Hepatocyte (in vitro differentiated cells and primary cell): ENCODE results near the genes ADAM23 and CCNYL1.

DNA sequence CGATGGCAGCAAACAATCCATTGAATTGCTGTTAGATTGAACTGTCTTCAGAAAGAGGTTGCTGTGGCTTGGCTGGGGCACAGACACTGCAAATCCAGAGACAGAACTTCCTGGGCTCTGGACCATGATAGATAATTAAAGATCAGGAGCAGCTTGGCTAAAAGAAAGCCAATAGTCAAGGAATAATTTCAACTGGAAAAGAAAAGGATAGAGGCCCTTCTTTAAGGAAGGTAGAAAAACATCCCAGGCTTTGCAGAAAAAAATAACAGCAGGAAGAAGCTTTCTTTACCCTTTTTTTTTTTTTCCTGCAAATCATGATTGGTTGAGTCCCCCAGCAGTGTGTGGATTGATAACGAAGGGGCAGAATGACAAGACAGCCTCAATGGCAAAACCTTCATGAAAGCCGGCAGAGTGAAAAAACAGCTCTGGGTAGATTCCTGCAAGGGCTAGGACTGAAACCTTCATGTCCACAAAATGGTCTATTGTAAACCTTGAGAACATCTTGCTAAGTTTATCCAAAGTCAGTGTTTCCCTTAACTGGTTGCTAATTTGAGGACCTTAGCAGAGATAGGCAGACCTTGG, 75.4 kb downstream of the NRP2 start:
- RAMPAGE, long total RNA = no peak
- RRBS = no CpG with 5 or more reads among the region's 3 CpGs

DNA sequence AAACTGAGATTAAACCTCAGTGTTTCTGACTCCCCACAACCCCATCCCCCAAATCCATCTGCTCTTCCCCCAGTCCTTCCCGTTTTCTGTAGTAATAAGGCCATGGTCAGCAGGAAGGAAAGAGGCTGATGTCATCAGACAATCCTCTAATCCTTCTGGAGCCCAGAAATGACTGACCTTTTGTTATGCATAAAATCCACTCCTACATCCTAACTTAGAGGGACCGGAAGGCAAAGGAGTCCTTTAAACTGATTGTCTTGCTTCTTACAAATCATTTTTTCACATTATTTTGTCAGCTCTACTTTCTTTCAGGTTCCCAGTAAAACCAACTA, 155.7 kb downstream of the INO80D start:
- RAMPAGE, long total RNA = no peak
- RRBS = no CpG with 5 or more reads among the region's 2 CpGs

GRCh38 chr2:206292932-206293740, 18.7 kb downstream of the ZDBF2 start:
- RAMPAGE, long total RNA = no peak
- RRBS = no CpG with 5 or more reads among the region's 2 CpGs

DNA sequence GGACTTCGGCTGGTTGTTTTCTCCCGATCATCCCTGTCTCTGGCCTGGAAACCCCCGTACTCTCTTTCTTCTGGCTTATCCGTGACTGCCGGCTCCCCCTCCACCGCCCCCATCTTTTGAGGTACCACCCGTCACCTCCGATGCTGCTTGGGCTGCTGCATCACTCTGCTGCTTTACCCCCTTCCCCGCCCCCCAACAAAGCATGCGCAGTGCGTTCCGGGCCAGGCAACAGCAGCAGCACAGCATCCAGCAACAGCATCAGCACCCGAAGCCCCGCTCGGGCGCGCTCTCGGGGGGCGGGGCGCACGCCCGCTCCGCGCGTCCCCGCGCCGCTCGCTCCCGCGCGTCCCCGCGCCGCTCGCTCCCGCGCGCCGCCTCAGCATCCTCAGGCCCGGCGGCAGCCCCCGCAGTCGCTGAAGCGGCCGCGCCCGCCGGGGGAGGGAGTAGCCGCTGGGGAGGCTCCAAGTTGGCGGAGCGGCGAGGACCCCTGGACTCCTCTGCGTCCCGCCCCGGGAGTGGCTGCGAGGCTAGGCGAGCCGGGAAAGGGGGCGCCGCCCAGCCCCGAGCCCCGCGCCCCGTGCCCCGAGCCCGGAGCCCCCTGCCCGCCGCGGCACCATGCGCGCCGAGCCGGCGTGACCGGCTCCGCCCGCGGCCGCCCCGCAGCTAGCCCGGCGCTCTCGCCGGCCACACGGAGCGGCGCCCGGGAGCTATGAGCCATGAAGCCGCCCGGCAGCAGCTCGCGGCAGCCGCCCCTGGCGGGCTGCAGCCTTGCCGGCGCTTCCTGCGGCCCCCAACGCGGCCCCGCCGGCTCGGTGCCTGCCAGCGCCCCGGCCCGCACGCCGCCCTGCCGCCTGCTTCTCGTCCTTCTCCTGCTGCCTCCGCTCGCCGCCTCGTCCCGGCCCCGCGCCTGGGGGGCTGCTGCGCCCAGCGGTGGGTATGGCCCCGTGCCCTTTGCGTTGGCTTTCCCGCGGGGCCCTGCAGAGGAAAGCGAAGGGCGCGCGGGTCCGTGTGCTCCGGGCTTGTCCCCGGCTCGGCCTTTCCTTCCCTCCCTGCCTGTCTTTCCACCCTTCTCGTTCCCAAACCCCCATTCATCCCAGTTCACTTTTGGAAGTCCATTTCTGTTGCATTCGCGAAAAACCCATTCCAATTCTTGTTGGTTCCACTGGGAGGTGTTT, at the start of gene ADAM23:
Gene ADAM23 (plus strand): TSS at position 382 of the 1,175 bp plus-strand sequence.
- RAMPAGE, long total RNA = no peak
- RRBS = 3% methylated on average over 47 of the region's 134 CpGs

- RAMPAGE, long total RNA = no peak
- RRBS = no CpG with 5 or more reads among the region's 17 CpGs
Observed at GRCh38 chr2:206810011-206810734, 44.8 kb downstream of the FASTKD2 start.

DNA sequence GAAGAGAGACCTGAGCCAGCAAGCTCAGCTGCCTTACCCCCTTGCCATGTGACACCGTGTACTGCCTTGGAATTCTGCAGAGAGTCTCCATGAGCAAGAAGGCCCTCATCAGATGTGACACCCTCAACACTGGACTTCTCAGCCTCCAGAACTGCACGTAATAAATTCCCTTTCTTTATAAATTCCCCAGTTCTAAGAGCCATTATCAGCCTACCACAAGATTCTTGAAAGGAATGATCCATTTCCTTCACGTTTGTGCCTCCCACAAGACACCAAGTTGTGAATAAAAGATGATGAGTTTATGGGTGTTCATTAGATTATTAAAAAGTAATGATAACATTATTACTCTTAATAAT, 67.5 kb upstream of the CPO start:
- RAMPAGE, long total RNA = no peak
- RRBS = no CpG with 5 or more reads among the region's 3 CpGs

DNA sequence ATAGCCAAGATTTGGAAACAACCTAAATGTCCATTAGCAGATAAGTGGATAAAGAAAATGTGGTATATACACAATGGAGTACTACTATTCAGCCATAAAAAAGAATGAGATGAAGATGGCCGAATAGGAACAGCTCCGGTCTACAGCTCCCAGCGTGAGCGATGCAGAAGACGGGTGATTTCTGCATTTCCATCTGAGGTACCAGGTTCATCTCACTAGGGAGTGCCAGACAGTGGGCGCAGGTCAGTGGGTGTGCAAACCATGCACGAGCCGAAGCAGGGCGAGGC, 31.5 kb upstream of the CPO start:
- RAMPAGE, long total RNA = no peak
- RRBS = no CpG with 5 or more reads among the region's 9 CpGs

- RAMPAGE, long total RNA = no peak
- RRBS = no CpG with 5 or more reads among the region's 2 CpGs
Observed at GRCh38 chr2:207131581-207132091, 34.1 kb downstream of the KLF7 start.

- RAMPAGE, long total RNA = no peak
- RRBS = no CpG with 5 or more reads among the region's 6 CpGs
Observed at GRCh38 chr2:207161334-207162160, 4.2 kb downstream of the KLF7 start.

DNA sequence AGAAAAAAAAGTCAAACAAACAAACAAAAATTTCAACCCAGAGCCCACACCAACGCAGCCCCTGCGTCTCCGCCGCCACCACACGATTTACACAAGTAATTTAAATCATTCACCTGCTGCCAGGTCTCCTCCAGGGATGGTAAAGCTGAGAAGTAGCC, 515 bp downstream of the KLF7 start:
- RAMPAGE, long total RNA = no peak
- RRBS = no CpG with 5 or more reads among the region's 5 CpGs

DNA sequence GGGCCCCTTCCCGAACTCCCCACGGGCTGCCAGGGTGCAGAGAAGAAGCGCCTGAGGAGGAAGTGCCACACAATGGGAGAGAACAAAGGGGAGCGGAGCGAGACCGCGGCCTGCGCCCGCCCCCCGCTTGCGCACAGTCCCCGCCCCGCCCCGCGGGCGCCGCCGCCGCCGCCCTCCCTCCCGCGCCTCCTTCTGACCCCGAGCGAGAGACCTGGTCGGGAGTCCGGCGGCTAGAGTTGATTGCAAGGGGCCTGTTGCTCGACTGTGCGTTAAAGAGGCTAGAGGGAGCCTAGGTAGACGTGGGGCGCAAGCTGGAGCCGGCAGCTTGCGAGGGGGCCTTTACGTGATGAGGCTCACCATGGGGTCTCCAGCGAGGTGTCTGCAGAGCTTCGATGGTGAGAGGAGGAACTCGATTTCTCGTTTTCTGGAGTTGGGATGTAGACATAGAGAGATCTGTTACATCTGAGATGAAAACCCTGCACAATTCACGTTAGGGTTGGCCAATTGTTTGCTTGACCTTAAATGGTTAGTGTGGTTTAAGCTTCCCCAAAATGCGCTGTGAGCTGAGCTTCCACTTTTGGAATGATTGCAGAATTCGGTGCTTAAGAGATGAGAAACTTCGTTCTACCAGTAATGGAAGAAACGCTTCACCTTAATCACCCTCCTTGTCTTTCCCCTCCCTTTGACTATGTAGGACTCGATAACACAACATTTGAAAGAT, 1.2 kb upstream of the KLF7 start:
- RAMPAGE, long total RNA = no peak
- RRBS = 2% methylated on average over 5 of the region's 44 CpGs

DNA sequence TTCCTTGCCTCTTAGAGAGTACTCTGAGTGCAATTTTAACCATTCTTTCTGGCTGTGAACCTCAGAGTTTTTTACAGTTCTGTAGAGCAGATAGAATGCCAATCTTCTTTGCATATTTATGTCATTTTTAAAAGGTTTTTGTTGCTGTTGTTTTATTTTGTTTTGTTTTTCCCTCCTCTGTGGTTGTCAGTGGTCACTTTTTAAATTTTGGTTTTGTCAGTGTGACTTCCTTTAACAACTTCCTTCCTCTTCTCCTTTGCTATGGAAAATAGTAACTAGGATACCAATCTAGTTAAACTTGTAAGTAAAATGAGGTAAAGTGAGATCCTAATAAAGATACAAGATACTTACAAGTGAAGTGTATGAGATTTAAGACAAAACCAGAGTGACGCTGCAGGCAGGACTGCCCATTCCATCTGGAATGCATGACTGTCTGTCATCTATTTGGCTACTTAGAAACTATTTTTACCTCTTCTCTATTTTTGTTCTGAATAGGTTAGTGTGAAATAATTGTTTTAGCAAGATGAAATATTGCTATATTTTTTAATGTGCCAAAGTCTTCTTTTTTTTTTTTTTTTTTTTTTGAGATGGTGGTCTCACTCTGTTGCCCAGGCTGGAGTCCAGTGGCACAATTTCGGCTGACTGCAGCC, 30.6 kb upstream of the CREB1 start:
- RAMPAGE, long total RNA = no peak
- RRBS = no CpG with 5 or more reads among the region's 2 CpGs

GRCh38 chr2:207513869-207514415, 15.8 kb upstream of the CREB1 start:
- RAMPAGE, long total RNA = no peak
- RRBS = no CpG with 5 or more reads among the region's 4 CpGs

DNA sequence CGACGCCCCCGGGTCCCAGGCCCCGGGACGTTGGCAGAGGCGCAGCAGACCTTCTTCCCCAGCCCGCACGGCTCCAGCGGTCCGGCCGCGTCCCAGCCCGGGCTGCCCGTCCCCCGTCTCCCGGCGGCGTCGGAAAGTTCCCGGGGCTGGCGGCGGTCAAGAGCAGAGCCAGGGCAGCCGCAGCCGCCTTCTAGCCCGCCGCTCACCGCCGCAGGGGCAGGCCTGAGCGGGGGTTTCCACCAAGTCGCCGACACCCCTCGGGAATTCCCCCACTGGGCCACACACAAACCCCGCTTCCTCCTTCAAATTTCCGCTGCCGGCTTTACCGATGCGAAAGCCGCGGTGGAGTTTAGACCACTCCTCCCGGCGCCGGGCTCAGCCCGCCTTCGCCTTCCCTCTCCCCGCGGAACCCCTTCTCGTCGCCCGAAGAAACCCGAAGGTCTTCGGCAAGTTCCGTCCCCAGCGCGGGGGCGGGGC, 338 bp upstream of the CREB1 start:
- RAMPAGE, long total RNA = no peak
- RRBS = 2% methylated on average over 14 of the region's 55 CpGs

DNA sequence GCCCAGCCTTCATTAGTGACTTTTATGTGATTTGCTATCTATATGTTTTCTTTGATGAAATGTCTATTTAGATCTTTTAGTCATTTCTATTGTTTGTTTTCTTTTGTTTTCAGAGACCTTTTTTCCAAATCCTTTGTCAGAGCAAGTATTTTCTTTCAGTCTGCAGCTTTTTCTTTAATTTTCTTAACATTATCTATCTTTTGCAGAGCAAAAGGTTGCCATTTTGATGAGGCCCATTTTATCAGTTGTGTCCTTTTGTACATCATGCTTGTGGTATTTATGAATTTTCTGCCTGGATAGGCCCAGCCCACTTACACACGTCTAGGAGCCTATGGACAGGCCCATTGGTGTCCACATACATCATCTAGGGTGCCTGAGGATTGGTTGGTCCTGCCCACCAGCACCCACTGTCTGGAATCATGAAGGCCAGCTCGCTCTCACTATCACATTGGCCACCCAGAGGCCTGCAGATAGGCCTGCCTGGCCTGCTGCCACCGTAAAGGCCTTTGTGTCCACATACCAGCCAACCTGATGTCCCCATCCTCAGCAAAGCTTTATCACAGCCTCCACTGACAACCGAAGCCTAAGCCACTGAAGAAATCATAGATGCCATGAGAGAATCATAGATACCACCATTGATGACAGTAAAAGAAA, 40.4 kb downstream of the METTL21A start:
- RAMPAGE, long total RNA = no peak
- RRBS = no CpG with 5 or more reads among the region's 4 CpGs

DNA sequence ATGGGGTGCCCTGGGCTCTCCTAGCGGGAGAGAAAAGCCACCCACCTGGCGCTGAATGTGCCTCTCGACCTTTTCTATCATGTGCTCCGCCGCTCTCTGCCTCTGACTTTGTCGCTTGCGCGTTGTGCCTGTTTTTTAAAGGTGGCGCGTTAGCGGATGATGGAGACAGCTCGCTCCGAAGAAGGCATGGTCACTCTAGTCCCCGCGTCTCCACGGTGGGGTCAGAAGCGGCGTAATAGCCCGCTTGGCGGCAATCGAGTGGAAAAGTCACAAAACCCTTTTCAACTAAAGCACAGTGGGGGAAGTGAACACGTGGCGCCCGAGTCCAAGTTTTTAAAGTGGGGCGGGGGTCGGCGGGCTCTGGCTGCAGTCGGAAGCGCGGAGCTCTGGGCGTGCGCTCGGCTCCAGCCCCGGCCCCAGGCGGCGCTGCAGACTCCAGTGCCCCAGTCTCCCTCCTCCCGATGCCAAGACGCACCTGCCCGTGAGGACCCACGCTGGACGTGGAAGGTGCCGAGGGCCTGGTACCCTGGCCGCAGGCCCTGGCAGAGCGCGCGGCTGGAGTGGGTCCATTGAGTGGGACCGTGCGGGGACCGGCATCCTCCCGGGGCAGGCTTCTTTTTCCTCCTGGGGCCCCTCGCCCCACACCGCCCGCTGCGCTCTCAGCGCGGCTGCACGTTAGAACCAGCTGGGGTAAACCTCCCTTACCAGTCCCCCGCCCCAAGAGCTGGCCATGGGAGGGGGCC, 609 bp upstream of the METTL21A start:
- RAMPAGE, long total RNA = no peak
- RRBS = no CpG with 5 or more reads among the region's 58 CpGs

DNA sequence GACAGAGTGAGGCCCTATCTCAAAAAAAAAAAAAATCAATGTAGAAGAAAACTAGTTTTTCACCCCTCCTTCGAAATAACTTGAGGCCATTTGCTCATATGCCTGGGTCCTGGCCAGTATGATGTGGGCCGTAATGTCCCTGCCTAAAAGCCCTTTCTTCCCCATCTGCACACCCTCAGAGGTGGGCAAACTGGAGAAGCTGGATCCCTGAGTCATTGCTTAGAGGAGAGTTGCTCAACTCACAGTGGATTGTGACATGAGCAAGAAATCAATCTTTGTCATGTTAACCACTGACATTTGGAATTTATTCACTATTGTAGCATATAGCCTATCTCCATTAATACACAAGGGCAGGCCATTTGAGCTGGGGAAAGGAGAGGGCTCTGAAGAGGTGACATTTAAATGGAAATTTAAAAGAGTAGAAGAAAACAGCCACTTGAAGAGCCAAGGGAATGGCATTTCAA, 7.5 kb upstream of the METTL21A start:
- RAMPAGE, long total RNA = no peak
- RRBS = no CpG with 5 or more reads among the region's 2 CpGs

- RAMPAGE, long total RNA = no peak
- RRBS = 23% methylated on average over 13 of the region's 76 CpGs
Observed at GRCh38 chr2:207681242-207682182, 29.9 kb upstream of the CCNYL1 start.

- RAMPAGE, long total RNA = no peak
- RRBS = no CpG with 5 or more reads among the region's 4 CpGs
Observed at GRCh38 chr2:207704245-207704599, 7.2 kb upstream of the CCNYL1 start.

GRCh38 chr2:207711424-207712708, at the start of gene CCNYL1:
CCNYL1 (plus strand) TSS chr2:207711640.
- RAMPAGE, long total RNA = no peak
- RRBS = 1% methylated on average over 49 of the region's 108 CpGs